ReNcell CX (cell line): ENCODE data around the genes GGCT and AQP1.

DNA sequence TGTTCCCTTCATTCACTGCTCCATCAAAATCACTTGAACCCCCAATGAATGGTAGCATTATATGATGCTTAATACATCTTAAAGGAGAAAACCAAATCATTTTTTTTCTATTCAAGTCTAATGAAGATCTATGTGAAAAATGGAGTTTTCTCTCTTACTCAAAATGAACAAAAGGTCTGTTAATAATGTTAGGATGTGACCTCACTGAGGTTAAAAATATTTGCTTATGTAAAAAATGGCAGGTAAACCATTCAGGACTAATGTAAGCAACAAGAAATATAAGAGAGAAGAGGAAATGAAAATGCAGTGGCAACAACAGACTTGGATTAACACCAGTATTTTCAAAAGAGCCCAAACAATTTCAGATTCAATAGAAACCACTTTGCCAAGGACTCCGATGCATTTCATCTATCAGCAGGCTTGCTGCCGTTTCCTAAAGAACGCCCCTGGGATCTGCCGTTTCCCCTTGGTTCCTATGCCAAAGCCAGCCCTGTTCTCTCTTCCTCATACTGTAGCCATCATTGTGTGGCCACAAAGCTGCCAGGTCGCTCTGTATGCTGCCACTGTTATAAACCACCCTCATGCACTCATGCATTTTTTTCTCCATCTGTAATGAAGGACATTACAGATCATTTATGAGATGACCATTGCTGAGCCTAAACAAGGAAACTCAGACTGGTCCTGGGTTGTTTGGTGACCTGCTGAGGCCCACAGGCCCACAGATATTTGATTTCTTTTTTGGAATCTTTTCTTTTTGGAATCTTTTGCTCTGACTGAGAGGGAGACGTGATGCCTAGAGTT lies 66.5 kb downstream of the MTURN start:
- PRO-cap, result no peak

DNA sequence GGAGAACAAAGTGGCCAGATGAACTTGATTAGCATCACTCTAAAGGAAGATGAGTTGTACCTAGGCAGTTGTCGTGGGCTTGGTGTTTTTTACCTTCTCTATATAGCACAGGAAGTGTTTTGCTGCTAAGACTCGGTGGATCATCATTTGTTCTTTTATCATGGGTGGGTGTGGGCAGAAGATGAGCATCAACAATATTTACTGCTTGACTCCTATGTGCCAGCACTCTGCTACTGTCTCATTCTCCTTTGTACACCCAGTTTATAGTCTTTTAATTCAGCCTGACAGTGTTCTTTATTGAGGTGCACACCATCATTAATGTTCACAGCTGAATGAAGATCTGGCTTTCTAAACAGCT lies 34.0 kb upstream of the ZNRF2 start:
- PRO-cap, result no peak

- PRO-cap, result no peak
Measured at GRCh38 chr7:30321842-30322928, 37.8 kb downstream of the ZNRF2 start.

DNA sequence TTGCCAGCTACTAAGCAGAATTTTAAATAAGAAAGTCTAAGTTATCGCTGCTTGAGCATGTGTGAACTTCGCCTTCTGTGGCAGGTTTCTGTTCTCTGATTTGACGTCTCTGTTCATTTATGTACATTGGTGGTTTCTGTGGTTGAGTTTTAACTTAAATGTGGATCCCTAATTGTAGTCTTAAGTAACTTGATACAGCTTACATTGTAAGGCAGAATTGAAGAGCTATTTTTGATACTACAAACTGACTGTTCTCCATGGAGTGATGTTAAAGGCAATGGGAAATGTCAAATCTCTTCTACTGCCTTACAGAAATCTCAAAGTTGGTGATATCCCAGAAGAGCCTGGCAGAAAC lies 46.4 kb downstream of the ZNRF2 start:
- PRO-cap, result no peak

- PRO-cap, result no peak
Measured at GRCh38 chr7:30365575-30366286, 81.3 kb downstream of the ZNRF2 start.

- PRO-cap, result bidirectional peak, plus-strand start at chr7:30478275, minus-strand start at chr7:30478169
Measured at GRCh38 chr7:30478039-30478221, 654 bp downstream of the NOD1 start.

DNA sequence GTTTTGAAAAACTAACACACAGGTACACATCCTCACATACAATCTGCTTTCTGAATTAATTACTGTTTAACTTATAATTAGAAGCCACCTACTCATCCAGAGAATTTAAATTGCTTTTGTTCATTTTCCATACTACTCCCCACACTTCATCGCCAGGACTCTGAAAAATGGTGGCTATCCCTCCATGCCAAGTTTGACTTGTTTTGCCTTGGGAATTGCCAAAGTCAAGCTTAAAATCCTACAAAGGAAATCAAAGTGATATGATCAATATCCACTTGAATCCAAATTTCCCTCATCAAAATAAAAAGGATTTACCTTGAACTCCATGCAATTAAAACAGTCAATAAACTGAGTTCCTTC lies 4.2 kb downstream of the GGCT start:
- PRO-cap, result no peak

- PRO-cap, result bidirectional peak, plus-strand start at chr7:30505085, minus-strand start at chr7:30504792
Measured at GRCh38 chr7:30503931-30504914, at the start of gene GGCT. Gene GGCT (minus strand): TSS chr7:30504829.

GRCh38 chr7:30549868-30550280 lies 44.8 kb upstream of the GARS1 start:
- PRO-cap, result no peak

GRCh38 chr7:30631368-30632155 lies 36.9 kb downstream of the GARS1 start:
- PRO-cap, result no peak

DNA sequence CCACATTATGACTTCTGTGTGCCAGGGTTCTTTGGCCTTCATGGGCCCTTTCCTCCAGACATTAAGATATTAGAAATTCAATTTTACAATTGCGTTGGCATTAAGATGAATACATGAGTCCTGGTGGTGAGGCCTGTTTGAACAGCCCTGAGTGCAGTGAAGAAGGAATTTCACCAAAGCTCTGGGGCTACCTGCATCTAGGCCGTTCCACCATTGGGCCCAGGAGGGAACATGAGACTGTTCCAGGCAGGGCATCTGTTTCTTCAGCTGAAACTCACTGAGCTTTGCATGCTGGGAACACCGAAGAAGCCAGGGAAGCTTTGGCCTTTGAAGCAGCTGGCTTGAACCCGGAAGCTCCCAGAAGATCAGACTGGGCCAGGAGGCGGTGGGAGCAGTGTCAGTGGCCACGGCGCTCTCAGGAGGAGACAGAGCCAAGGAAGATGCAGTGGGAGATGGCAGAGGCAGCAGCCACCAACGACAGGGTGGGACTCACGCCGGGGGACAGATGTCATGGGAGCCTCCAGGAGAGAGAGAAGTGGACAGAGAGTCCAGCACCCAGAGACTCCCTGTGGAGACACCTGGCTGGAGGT lies 6.7 kb upstream of the AQP1 start:
- PRO-cap, result no peak

- PRO-cap, result unidirectional peak, plus-strand start at chr7:30911859
Measured at GRCh38 chr7:30911132-30912155, at the start of gene AQP1. Gene AQP1 (plus strand): TSS chr7:30911853.

DNA sequence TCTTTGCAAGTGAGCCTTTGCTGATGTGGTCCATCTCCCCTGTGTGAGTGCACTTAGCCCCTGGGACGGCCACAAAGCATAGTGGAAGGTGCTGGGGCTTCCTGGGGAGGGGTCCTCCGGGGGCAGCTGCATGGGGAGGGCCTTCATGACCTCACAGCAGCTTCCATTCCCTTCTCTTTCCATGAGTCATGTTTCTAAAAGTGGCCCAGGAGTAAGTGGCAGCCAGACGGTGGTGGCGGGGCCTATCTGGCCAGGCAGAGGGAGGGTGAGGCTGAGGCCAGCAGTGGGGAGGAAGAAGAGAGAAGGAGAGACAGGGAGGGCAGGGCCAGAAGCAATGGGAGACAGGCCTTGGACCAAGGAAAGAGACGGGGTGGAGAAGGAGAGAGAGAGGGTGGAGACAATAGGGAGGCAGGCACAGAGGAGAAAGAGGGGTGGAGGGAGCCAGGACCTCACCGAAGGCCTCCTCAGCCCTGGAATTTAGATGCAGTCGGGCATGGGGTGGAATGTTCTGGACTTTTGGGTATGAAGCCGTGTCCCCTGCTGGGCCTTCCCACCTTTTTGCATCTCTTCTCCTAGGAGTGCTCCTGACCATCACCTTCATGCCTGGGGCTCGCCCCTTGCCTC lies 9.6 kb downstream of the AQP1 start:
- PRO-cap, result no peak

- PRO-cap, result unidirectional peak, minus-strand start at chr7:31043325
Measured at GRCh38 chr7:31043179-31043797, 8.8 kb upstream of the ADCYAP1R1 start.

GRCh38 chr7:31688357-31688863 lies 1.4 kb downstream of the PPP1R17 start:
- PRO-cap, result no peak

GRCh38 chr7:32669543-32670044 lies 174.3 kb downstream of the AVL9 start:
- PRO-cap, result unidirectional peak, minus-strand start at chr7:32669681

DNA sequence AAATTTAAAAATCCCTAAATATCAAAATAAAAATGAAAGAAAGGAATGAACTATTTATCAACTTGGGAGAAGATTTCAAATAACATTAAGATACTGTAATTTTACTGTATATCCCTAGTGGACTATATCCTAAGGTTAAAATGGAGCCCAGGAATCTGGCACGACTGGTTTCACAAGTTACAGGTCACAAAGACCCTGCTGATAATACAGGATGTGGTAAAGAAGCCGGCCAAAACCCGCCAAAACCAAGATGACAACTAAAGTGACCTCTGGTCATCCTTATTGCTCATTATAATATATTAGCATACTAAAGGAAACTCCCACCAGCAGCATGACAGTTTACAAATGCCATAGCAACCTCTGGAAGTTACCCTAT lies 185.3 kb downstream of the AVL9 start:
- PRO-cap, result no peak

- PRO-cap, result no peak
Measured at GRCh38 chr7:32688201-32688606, 192.9 kb downstream of the AVL9 start.

DNA sequence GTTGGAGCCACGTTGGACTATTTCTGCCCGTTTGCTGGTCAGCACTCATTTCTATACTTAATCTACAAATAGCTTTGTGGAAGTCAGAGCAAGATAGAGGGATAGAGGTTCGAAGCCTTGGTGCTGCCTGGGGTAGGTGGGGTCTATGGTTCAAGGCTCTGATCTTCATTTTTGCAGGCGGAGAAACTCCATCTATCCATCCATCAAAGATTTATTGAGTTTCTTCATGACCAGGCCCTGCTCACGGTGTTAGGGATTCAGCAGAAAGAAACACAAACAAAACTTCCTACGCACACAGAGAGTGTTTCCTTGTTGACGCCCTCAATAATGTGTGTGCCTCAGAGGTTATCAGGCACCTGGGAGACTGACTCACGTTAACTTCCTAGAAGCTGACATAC lies 35.3 kb downstream of the FKBP9 start:
- PRO-cap, result no peak

- PRO-cap, result no peak
Measured at GRCh38 chr7:33815319-33815850, 90.0 kb upstream of the BMPER start.